Left cardiac atrium (tissue), 1 donor: ENCODE data around the gene VIL1.

DNA sequence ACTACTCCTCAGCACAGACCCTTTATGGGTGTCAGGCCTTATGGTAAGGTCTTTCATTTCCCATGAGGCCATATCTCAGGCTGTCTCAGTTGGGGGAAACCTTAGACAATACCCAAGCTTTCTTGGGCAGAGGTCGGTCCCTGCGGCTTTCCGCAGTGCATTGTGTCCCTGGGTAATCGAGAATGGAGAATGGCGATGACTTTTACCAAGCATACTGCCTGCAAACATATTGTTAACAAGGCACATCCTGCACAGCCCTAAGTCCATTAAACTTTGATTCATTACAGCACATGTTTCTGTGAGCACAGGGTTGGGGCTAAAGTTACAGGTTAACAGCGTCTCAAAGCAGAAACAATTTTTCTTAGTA lies 19.5 kb upstream of the TMBIM1 start:
- PRO-cap, result no peak

DNA sequence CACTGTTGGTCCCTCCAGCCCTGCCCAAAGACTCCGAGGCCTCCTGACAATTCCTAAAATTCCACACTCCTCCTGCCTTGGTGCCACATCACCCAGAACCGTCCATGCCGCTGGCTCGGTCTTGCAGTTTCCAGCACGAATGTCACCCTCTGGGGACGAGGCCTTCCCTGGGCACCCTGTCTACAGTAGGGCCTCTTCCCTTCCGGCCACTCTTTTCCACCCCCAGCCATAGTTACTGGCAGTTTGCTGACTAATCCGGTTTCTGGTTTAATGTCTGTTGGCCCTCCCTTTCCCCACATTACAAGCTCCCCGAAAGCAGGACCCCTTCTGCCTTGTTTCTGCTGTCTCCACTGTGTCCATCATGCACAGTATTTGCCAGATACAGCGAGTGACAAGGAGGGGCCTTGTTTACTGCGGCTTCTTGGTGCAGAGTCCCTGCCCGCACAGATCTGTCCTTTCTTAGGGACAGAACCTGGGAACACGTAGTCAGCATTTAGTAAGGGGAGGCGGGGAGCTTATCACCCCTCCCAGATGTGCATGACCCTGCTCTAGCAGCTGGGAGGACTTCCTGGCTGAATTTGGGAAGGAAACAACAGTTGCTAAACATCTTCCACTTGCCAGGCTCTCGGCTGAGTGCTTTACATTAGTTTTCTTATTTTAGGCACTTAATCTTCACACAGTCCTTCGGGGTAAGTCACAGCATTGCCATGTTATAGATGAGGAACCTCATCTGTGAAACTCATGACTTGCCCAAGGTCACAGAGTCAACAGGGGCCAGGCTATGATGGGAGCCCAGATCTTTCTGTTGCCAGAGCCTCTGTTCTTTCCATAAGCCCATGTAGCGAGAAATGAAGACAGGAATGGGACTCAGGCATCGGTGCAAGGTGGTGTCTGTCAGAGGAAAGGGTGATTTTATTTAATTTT lies 23.5 kb upstream of the CATIP start:
- PRO-cap, result no peak

DNA sequence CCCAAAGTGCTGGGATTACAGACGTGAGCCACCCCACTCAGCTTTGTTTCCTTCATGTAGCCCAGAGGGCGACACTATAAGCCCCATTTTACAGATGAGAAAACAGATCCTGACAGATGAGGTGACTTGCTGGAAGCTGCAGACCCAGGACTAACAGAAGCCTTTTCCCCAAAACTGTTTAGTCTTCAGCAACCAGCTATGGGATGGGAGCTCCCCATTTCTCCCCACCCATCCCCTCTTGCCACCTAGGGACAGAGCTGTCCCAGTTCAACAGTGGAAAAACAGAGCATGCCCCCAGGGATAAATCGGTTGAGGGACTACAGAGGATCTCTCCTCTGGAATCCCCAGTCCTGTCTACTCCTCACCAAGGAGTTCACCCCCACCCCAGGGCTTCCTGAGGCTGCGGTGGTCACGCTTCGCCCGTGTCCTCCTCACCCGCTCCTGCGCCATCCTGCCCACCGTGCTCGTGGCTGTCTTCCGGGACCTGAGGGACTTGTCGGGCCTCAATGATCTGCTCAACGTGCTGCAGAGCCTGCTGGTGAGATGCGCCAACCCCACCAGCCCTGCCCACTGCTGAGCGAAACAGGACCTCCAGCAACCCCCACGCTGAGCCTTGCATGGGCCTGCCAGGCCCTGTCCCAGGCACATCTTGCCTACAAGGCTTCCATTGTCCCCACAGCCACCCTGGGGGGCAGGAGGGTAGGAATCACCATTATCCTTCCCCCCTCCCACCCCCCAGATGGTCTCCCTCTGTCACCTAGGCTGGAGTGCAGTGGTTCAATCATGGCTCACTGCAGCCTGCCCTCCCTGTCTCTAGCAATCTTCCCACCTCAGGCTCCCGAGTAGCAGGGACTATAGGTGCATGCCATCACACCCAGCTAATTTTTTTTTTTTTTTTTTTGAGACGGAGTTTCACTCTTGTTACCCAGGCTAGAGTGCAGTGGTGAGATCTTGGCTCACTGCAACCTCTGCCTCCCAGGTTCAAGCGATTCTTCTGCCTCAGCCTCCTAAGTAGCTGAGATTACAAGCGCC lies 6.8 kb upstream of the CTDSP1 start:
- PRO-cap, result no peak

GRCh38 chr2:218395495-218395695 lies 4.3 kb upstream of the CTDSP1 start:
- PRO-cap, result no peak

DNA sequence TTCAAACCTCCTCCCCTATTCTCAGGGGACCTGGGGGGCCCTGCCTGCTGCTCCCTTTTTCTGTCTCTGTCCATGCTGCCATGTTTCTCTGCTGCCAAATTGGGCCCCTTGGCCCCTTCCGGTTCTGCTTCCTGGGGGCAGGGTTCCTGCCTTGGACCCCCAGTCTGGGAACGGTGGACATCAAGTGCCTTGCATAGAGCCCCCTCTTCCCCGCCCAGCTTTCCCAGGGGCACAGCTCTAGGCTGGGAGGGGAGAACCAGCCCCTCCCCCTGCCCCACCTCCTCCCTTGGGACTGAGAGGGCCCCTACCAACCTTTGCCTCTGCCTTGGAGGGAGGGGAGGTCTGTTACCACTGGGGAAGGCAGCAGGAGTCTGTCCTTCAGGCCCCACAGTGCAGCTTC lies 5.0 kb downstream of the CTDSP1 start:
- PRO-cap, result no peak

DNA sequence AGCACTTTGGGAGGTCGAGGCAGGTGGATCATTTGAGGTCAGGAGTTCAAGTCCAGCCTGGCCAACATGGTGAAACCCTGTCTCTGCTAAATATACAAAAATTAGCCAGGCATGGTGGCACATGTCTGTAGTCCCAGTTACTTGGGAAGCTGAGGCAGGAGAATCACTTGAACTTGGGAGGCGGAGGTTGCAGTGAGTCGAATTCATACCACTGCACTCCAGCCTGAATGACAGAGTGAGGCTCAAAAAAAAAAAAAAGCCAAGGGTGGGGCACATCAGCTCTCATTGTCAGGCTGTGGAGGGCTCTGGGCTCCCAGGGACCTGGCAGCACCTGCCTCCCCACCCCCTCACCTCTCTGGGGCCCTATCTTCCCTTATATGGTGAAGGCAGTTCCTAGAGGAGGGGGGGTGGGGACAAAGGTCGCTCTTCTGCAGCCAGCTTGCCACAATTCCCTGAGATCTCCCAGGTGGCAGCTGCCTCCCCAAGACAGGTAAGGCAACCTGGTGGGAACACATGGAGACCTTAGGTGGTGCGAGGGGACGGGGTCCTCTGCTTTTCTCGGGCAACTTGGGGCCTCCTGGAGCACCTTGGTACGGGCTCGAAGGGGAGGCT lies at the start of gene VIL1:
Gene VIL1, plus strand, starts transcription at position 445 of the 612 bp plus-strand sequence.
- PRO-cap, result no peak

DNA sequence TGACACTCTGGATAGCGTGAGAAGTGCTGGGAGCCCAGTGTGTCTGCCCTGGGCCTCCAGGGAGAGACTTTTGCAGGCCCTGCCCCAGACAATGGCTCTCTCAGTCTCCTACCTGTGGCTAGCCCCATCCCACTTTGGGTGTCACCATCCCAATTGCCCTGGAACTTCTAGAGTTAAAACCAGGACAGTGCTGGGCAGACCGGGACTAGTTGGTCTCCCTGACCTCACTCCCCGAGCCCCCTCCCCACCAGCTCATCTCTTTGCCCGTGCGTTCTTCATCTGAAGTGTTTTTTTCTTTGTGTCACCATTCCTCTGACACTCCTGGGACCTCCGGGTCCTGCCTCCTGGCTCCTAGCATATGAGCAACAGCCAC lies 354 bp downstream of the VIL1 start:
- PRO-cap, result no peak

- PRO-cap, result no peak
Observed at GRCh38 chr2:218570709-218571144, 2.1 kb downstream of the CNOT9 start.

- PRO-cap, result no peak
Observed at GRCh38 chr2:218598402-218598968, 9.2 kb upstream of the PLCD4 start.

- PRO-cap, result no peak
Observed at GRCh38 chr2:218785000-218785550, 3.1 kb downstream of the CYP27A1 start.

DNA sequence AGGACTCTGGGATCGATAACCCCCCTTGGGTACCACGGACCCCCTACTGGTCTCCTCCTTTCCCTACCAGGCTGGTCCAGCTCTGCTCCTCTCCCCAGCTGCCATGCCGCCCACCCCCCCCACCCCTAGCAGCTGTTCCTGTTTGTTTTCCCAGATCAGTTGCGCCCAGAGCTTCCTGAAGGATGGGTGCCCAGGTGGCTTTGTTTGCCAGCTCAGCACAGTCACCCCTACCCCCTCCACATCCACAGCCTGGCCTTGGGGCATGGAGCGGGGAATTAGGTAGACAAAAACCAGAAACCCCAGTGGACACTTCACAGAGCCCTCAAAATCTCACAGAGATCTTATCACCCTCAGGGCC lies 3.7 kb upstream of the CRYBA2 start:
- PRO-cap, result no peak

GRCh38 chr2:218997276-218998017 lies 4.2 kb upstream of the CRYBA2 start:
- PRO-cap, result no peak

GRCh38 chr2:219070845-219072057 lies 10.5 kb upstream of the IHH start:
- PRO-cap, result no peak

- PRO-cap, result no peak
Observed at GRCh38 chr2:219123303-219124346, 37.0 kb downstream of the NHEJ1 start.

DNA sequence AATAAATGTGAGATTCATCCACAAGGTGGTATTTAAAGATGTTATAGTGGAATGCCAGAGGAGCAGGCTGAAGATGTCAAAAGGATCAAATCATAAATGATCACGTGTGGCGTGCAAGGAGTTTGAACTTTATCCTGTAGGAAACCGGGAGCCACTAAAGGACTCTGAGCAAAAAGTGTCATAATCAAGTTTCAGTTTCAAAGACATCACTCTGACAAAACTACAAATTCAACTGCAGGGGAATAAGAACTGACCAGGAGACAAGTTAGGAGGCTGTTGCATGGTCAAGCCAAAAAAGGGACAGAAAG lies 19.9 kb downstream of the NHEJ1 start:
- PRO-cap, result no peak

DNA sequence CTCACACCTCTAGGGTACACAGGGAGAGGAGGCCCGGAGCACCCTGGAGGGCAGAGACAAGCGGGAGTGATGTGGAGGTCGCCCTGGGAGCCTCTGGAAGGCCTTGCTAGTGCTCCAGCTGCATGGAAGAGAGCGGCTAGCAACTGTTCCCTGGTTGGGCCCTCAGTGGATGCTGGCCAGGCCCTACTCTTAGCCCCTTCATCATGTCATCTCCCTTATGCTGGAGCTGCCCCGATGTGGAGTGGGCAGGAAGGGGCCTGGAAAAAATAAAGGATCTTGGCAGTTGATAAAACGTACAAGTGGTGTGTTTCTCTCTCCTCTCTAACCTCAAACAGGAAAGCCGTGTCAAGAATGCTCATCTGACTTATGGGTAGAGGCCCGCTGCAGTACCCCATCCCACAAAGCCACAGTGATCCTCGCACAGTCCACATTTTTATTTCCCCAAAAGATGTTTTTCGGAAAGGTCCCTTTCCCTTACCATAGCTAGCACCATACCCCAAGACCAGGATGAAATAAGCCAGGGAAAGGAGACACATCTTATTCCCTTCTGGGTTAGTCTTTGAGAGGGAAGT lies 2.9 kb downstream of the ZFAND2B start:
- PRO-cap, result no peak

- PRO-cap, result bidirectional peak, plus-strand start at chr2:219387456, minus-strand start at chr2:219387362
Observed at GRCh38 chr2:219387203-219387536, 542 bp downstream of the DNPEP start.

- PRO-cap, result bidirectional peak, plus-strand start at chr2:219388149, minus-strand start at chr2:219387929; bidirectional peak, plus-strand start at chr2:219388600, minus-strand start at chr2:219388395
Observed at GRCh38 chr2:219388056-219388829, 531 bp upstream of the DNPEP start.

GRCh38 chr2:219451334-219452087 lies 16.9 kb downstream of the SPEG start:
- PRO-cap, result no peak

DNA sequence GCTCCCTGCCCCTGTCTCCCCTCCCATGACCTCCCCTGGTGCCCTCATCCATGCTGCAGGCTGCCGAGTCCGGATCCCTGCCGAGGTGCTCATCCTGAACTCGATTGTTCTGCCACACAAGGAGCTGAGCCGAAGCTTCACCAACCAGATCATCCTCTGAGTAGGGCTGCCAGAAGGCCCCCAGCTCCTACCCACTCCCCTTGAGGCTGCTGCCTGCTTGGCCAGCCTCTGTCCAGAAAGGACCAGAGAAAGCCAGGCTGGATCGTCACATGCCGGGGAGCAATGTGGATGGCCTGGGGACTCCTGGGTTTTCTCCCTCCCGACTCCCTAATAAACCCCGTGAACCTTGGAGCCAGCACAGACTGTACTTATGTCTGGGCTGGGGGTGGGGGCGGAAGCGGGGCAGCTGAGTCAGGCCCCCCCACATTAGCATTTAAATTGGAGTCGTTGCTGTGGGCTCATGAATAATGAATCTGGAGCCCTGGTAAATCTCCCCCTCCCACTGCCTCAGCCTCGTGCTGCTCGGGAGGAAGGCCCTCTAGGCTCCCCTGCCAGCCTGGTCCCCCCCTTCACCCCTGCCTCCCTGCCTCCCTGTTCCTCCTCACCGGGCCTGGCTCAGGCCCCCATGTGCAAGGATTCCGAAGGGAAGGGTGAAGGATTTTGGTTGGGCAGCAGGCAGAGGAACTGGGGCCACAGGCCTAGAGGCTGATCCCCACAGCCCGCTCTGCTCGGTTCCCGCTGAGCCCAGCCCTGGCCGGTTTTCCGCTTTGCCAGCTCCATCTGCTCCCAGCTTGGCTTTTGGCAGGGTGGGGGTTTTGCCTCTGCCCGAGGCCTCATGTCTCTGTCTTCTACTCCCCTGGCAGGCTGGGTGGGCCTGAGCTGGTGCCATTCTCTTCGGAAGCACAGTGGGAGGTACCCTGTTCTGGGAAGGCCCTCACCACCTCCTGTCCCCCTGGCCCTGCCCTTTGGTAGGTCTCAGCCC lies 7.4 kb upstream of the ASIC4 start:
- PRO-cap, result no peak